Endothelial cell of umbilical vein (primary cell): ENCODE data around the genes CDIPT, SEZ6L2, TBC1D10B and PRR14.

DNA sequence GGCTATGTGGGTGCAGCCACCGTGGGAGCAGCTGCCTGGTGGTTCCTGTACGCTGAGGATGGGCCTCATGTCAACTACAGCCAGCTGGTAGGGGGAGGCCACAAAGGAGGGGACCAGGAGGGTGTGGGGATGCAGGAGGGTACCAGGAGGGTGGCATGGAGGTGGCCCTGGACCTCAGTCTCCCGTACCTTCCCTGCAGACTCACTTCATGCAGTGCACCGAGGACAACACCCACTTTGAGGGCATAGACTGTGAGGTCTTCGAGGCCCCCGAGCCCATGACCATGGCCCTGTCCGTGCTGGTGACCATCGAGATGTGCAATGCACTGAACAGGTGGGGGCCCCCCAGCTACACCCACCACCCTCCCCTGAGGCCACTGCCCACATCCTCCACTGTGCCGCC is 22.5 kb downstream of the RABEP2 start:
- PRO-cap: no peak
CAGE:
- cytosol, long polyA minus RNA: no peak
- cytosol, long polyA plus RNA: no peak
- long polyA plus RNA: no peak
- nucleus, long polyA minus RNA: no peak
- nucleus, long polyA plus RNA: no peak

DNA sequence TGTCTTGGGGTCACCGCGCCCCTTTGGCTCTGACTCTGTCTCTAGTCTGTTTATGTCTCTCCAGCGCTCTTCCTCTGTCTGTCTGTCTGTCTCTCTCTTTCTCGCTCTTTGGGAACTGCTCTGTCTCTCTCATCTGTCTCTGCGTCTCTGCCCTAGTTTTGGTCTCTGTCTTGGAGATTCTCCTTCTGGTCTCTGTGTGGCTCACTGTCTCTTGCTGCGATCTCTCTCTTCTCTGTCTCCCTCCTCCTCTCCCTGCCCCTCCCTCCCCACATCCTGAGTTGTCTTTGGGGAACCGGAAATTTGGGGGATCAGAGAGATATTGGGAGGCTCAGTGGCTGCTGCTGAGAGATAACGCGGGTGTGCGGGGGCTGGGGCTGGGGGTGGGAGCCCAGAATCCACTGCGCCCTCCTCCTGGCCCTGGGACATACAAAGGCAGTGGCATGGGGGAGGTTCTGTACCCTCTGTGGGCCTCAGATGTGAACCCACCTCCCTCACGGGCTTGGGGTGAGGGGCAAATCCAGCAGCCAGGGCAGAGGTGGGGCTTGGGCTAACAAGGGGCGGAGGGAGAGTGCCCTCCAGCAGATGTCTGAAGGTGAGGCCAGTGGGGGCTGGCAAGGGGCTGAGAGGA is 24.4 kb downstream of the LAT start:
- PRO-cap: no peak
CAGE:
- cytosol, long polyA minus RNA: no peak
- cytosol, long polyA plus RNA: no peak
- long polyA plus RNA: no peak
- nucleus, long polyA minus RNA: no peak
- nucleus, long polyA plus RNA: no peak

GRCh38 chr16:29172241-29172448 is 187.3 kb downstream of the LAT start:
- PRO-cap: no peak
CAGE:
- cytosol, long polyA minus RNA: no peak
- cytosol, long polyA plus RNA: no peak
- long polyA plus RNA: no peak
- nucleus, long polyA minus RNA: no peak
- nucleus, long polyA plus RNA: no peak

- PRO-cap: no peak
CAGE:
- cytosol, long polyA minus RNA: no peak
- cytosol, long polyA plus RNA: no peak
- long polyA plus RNA: no peak
- nucleus, long polyA minus RNA: no peak
- nucleus, long polyA plus RNA: no peak
These were observed 88.1 kb downstream of the NPIPB11 start for GRCh38 chr16:29318457-29318800.

GRCh38 chr16:29698548-29699779 is 20.0 kb downstream of the QPRT start:
- PRO-cap: no peak
CAGE:
- cytosol, long polyA minus RNA: no peak
- cytosol, long polyA plus RNA: no peak
- long polyA plus RNA: no peak
- nucleus, long polyA minus RNA: no peak
- nucleus, long polyA plus RNA: no peak

DNA sequence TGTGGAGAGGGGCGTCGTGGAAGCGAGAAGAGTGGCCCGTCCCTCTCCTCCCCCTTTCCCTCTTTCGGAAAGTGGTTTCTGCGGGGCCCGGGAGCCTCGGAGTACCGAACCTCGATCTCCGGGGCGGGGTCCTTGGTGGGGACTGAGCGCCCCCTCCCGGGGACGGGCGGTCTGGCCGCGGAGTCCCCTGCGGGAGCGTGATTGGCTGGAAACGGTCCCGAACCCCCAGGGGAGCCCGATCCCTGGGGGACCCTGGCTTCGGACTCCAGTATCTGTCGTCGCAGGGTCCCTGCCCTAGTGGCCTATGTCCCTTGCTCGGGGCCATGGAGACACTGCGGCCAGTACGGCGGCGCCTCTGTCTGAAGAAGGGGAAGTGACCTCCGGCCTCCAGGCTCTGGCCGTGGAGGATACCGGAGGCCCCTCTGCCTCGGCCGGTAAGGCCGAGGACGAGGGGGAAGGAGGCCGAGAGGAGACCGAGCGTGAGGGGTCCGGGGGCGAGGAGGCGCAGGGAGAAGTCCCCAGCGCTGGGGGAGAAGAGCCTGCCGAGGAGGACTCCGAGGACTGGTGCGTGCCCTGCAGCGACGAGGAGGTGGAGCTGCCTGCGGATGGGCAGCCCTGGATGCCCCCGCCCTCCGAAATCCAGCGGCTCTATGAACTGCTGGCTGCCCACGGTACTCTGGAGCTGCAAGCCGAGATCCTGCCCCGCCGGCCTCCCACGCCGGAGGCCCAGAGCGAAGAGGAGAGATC is 443 bp downstream of the PAGR1 start:
- PRO-cap: bidirectional peak, plus-strand start at position 169 of the sequence, minus-strand start at position 73 of the sequence; bidirectional peak, plus-strand start at position 674 of the sequence, minus-strand start at position 563 of the sequence
CAGE:
- cytosol, long polyA minus RNA: no peak
- cytosol, long polyA plus RNA: start-site peak on the plus strand centred at position 224 of the sequence, 95 bp wide, 178 and 212 reads in 2 replicates
- long polyA plus RNA: start-site peak on the plus strand centred at position 284 of the sequence, 791 bp wide, 1,096 and 816 reads in 2 replicates
- nucleus, long polyA minus RNA: no peak
- nucleus, long polyA plus RNA: no peak

- PRO-cap: unidirectional peak, minus-strand start at chr16:29824750; bidirectional peak, plus-strand start at chr16:29824867, minus-strand start at chr16:29824750
CAGE:
- cytosol, long polyA minus RNA: no peak
- cytosol, long polyA plus RNA: no peak
- long polyA plus RNA: no peak
- nucleus, long polyA minus RNA: no peak
- nucleus, long polyA plus RNA: no peak
These were observed 4.3 kb downstream of the MVP start for GRCh38 chr16:29824474-29825006.

DNA sequence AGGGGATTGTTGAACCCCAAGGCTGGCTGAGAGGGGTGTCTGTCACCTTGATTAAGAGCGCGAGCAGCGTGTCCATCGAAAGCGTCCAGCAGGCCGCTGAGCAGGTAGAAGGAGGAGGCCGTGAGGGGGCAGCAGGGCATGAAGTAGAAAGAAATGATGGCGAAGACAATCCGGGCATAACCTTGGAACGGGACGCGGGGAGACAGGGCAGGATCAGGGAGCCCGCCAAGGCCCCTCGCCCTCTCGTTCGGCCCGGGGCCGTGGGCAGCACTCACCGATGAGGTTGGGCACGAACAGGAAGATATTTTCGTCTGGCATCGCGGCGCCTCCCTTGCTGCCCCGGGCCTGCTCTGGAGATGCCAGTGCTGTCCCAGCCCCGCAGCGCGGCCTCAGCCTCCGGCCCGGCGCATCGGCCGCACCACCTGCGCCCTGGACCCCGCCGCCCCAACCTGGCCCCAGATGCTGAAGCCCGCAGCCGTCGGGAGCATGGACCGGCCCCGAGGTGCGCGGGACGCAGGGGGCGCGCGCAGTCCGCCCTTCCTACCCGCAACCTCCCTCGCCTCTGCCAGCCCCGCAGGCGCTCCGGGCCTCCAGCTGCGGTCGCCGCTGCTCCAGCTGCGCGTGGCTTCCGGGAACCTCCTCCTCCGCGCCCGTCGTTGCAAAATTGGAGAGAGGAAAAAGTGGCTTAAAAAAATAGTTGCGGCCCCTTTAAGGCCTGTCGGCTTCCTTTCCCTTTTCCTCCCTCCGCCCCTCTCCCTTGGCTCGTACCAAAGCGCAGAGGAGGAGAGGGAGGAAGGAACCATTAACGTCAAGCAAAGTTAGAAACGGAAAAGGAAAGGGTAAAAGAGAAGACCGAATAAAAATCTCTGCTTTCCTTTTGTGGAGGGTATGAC is at the start of gene CDIPT:
TSS of gene CDIPT (minus strand) at position 687 of the 893 bp plus-strand sequence.
- PRO-cap: bidirectional peak, plus-strand start at position 472 of the sequence, minus-strand start at position 451 of the sequence; bidirectional peak, plus-strand start outside the sequence, minus-strand start at position 682 of the sequence
CAGE:
- cytosol, long polyA minus RNA: start-site peak on the minus strand centred at position 684 of the sequence, 7 bp wide, 51 reads
- cytosol, long polyA plus RNA: start-site peak on the minus strand centred at position 603 of the sequence, 230 bp wide, 1,081 and 1,363 reads in 2 replicates
- long polyA plus RNA: start-site peak on the minus strand centred at position 577 of the sequence, 315 bp wide, 1,479 and 1,679 reads in 2 replicates
- nucleus, long polyA minus RNA: start-site peak on the minus strand centred at position 664 of the sequence, 47 bp wide, 259 reads
- nucleus, long polyA plus RNA: start-site peak on the minus strand centred at position 657 of the sequence, 199 bp wide, 456 and 290 reads in 2 replicates

GRCh38 chr16:29898838-29899853 is at the start of gene SEZ6L2:
Gene SEZ6L2 (minus strand): TSS chr16:29899550.
- PRO-cap: unidirectional peak, minus-strand start at chr16:29899525
CAGE:
- cytosol, long polyA minus RNA: start-site peak on the minus strand at chr16:29899546-29899553, 5 reads
- cytosol, long polyA plus RNA: start-site peak on the minus strand at chr16:29899154-29899335, 34 and 27 reads in 2 replicates
- long polyA plus RNA: start-site peak on the minus strand at chr16:29899167-29899285, 38 and 18 reads in 2 replicates; start-site peak on the minus strand at chr16:29899473-29899577, 64 and 52 reads in 2 replicates
- nucleus, long polyA minus RNA: start-site peak on the minus strand at chr16:29899259-29899278, 10 reads; start-site peak on the minus strand at chr16:29899546-29899581, 10 reads
- nucleus, long polyA plus RNA: start-site peak on the minus strand at chr16:29899167-29899278, 12 and 18 reads in 2 replicates

DNA sequence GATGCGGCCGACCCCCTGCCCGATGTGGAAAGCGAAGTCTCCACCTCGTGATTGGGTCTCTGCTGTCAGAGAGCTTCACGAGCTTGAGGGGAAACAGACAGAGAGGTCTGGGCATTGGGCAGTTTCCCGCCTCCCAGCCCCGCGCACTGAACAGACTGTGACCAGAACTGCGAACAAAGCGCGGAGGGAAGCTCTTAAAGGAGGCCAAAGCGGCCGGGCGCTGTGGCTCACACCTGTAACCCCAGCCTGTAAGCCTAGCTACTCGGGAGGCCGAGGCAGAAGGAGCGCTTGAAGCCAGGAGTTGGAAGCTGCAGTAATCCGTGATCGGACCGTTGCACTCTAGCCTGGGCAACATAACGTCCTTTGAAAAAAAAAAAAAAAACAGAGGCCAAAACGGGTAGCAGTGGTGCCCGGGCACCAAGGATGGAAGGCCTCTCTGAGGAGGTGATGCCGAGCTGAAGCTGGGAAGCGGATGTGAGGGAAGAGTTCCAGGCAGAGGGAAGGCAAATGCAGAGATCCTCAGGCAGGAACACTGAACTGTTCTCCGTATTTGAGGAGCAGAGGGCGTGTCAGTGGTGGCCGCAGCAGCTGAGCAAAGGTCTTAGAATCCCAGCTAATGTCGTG is 479 bp upstream of the KCTD13 start:
- PRO-cap: bidirectional peak, plus-strand start at position 164 of the sequence, minus-strand start at position 169 of the sequence
CAGE:
- cytosol, long polyA minus RNA: no peak
- cytosol, long polyA plus RNA: no peak
- long polyA plus RNA: no peak
- nucleus, long polyA minus RNA: no peak
- nucleus, long polyA plus RNA: no peak

- PRO-cap: no peak
CAGE:
- cytosol, long polyA minus RNA: no peak
- cytosol, long polyA plus RNA: no peak
- long polyA plus RNA: no peak
- nucleus, long polyA minus RNA: no peak
- nucleus, long polyA plus RNA: no peak
These were observed 5.9 kb downstream of the HIRIP3 start for GRCh38 chr16:29989452-29990010.

DNA sequence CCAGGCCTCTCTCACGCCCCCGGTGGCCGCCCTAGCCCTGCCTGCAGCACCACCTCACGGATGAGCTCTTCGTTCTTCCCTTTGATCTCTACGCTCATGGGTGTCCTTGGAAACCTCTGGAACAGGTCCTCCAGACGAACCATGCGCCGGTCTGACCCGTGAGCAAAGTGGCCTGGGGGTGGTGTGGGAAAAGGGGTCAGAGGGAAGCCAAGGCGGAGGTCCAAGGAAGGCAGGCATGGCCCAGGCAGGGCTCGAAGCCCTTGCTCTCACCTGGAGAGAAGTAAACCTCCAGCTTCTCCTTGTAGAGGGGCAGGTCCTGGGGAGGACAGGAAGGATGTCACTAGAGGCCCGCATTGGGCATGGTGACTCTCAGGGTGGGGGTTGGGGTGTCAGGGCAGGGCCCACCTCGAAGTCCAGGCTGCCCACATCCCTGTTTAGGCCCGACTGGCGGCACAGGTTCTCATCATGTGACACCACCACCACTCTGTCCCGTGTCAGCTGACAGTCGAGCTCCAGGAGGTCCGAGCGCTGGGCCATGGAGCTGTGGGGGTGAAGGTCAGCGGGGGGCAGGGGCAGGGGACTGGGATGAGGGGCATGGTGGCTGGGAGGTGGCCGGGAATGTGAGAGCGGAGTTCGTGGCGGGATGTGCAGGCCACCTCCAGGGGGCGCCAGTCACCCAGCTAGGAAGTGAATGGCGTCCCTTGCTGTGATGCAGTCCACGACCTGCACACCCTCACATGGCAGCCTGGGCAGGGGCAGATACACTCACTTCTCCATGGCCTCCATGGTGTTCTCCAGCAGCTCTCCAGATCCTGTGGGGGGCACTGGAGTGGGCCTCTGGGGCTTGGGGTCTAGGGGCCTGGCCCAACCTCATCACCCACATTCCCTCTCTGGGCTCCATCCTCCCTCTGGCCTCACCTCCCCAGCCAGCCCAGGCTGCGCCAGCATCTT is 809 bp downstream of the GDPD3 start:
- PRO-cap: no peak
CAGE:
- cytosol, long polyA minus RNA: no peak
- cytosol, long polyA plus RNA: no peak
- long polyA plus RNA: no peak
- nucleus, long polyA minus RNA: no peak
- nucleus, long polyA plus RNA: no peak

DNA sequence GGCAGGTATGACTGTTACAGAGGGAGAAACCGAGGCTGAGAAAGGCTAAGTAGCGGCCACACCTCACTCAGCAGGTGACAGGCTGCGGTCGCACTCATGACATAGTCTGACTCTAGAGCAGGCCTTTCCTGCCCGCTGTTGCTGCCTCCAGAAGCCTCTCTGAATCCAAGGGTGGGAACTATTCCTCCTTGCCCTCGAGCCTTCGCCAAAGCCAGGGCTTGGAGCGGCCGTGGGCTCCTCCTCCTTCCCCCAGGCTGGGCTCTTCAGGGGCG is 776 bp upstream of the CORO1A start:
- PRO-cap: no peak
CAGE:
- cytosol, long polyA minus RNA: no peak
- cytosol, long polyA plus RNA: no peak
- long polyA plus RNA: no peak
- nucleus, long polyA minus RNA: no peak
- nucleus, long polyA plus RNA: no peak

GRCh38 chr16:30334655-30335625 is 20.2 kb downstream of the CD2BP2 start:
- PRO-cap: unidirectional peak, minus-strand start at chr16:30334772; bidirectional peak, plus-strand start at chr16:30335210, minus-strand start at chr16:30335098; bidirectional peak, plus-strand start at chr16:30335538, minus-strand start at chr16:30335419
CAGE:
- cytosol, long polyA minus RNA: no peak
- cytosol, long polyA plus RNA: no peak
- long polyA plus RNA: no peak
- nucleus, long polyA minus RNA: start-site peak on the minus strand at chr16:30335316-30335339, 64 reads
- nucleus, long polyA plus RNA: no peak

GRCh38 chr16:30347524-30348146 is 7.5 kb downstream of the CD2BP2 start:
- PRO-cap: no peak
CAGE:
- cytosol, long polyA minus RNA: no peak
- cytosol, long polyA plus RNA: no peak
- long polyA plus RNA: no peak
- nucleus, long polyA minus RNA: no peak
- nucleus, long polyA plus RNA: no peak

- PRO-cap: unidirectional peak, minus-strand start at chr16:30370494
CAGE:
- cytosol, long polyA minus RNA: no peak
- cytosol, long polyA plus RNA: no peak
- long polyA plus RNA: no peak
- nucleus, long polyA minus RNA: no peak
- nucleus, long polyA plus RNA: no peak
These were observed at the start of gene TBC1D10B for GRCh38 chr16:30370351-30370841. Gene TBC1D10B (minus strand): TSS chr16:30370494.

- PRO-cap: no peak
CAGE:
- cytosol, long polyA minus RNA: no peak
- cytosol, long polyA plus RNA: no peak
- long polyA plus RNA: no peak
- nucleus, long polyA minus RNA: no peak
- nucleus, long polyA plus RNA: no peak
These were observed 4.3 kb downstream of the ZNF48 start for GRCh38 chr16:30399588-30399833.

- PRO-cap: unidirectional peak, plus-strand start at chr16:30609449
CAGE:
- cytosol, long polyA minus RNA: no peak
- cytosol, long polyA plus RNA: no peak
- long polyA plus RNA: no peak
- nucleus, long polyA minus RNA: no peak
- nucleus, long polyA plus RNA: no peak
These were observed 743 bp downstream of the ZNF689 start for GRCh38 chr16:30609269-30610023.

DNA sequence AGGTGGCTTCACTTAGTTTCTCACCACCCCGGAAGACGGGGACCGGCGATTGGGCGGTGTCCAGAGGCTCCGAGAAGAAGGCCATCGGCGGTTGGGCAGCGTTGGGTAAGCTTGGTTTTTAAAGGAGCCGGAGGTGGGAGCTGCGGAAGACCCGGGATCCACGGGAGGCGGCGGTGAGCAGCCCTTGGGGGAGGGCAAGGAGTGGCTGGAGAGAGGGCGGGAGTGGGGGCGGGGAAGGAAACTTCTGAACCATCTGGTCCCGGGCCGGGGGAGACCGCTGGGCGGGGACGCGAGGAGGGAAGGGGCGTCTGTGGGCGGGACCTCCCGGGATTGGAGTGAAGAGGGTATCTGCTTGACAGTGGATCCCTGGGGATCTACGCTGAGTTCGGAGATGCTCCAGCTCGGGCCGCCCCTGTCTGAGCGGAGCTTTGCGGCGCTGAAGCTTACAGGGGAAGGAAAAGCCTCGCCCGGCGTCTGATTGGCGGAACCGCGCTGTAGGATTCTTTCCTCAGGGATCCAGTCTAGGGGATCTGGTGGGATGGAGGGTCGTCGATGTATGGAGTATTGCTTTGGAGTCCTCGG is at the start of gene PRR14:
TSS of gene PRR14 (plus strand) at position 327 of the 582 bp plus-strand sequence.
- PRO-cap: bidirectional peak, plus-strand start at position 145 of the sequence, minus-strand start outside the sequence; bidirectional peak, plus-strand start at position 519 of the sequence, minus-strand start at position 418 of the sequence
CAGE:
- cytosol, long polyA minus RNA: start-site peak on the plus strand centred at position 158 of the sequence, 31 bp wide, 12 reads; start-site peak on the plus strand centred at position 332 of the sequence, 10 bp wide, 43 reads
- cytosol, long polyA plus RNA: start-site peak on the plus strand centred at position 221 of the sequence, 313 bp wide, 210 and 377 reads in 2 replicates
- long polyA plus RNA: start-site peak on the plus strand centred at position 150 of the sequence, 106 bp wide, 90 and 51 reads in 2 replicates; start-site peak on the plus strand centred at position 332 of the sequence, 59 bp wide, 128 and 155 reads in 2 replicates
- nucleus, long polyA minus RNA: start-site peak on the plus strand centred at position 81 of the sequence, 87 bp wide, 12 reads; start-site peak on the plus strand centred at position 335 of the sequence, 53 bp wide, 123 reads
- nucleus, long polyA plus RNA: start-site peak on the plus strand centred at position 254 of the sequence, 219 bp wide, 251 and 237 reads in 2 replicates

DNA sequence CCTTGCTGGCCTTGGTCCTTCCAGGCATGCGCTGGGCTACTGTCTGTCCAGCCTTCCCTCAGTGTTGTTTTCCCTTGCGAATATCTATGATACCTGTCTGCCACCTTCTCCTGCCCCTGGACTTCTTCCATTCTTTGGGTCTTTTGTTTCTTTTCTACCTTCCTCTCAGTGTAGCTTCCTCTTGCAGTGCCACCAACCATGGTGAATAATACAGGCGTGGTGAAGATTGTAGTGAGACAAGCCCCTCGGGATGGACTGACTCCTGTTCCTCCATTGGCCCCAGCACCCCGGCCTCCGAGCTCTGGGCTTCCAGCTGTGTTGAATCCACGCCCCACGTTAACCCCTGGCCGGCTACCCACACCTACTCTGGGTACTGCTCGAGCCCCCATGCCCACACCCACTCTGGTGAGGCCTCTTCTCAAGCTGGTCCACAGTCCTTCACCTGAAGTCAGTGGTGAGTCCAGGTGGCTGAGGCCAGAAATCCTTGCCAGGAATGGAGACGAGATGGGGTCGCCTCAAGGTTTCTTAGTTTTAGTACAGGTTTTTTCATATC is 17.6 kb upstream of the TMEM265 start:
- PRO-cap: no peak
CAGE:
- cytosol, long polyA minus RNA: no peak
- cytosol, long polyA plus RNA: no peak
- long polyA plus RNA: no peak
- nucleus, long polyA minus RNA: no peak
- nucleus, long polyA plus RNA: no peak